ENCODE measurements around the genes PGPEP1 and TMEM59L.

DNA sequence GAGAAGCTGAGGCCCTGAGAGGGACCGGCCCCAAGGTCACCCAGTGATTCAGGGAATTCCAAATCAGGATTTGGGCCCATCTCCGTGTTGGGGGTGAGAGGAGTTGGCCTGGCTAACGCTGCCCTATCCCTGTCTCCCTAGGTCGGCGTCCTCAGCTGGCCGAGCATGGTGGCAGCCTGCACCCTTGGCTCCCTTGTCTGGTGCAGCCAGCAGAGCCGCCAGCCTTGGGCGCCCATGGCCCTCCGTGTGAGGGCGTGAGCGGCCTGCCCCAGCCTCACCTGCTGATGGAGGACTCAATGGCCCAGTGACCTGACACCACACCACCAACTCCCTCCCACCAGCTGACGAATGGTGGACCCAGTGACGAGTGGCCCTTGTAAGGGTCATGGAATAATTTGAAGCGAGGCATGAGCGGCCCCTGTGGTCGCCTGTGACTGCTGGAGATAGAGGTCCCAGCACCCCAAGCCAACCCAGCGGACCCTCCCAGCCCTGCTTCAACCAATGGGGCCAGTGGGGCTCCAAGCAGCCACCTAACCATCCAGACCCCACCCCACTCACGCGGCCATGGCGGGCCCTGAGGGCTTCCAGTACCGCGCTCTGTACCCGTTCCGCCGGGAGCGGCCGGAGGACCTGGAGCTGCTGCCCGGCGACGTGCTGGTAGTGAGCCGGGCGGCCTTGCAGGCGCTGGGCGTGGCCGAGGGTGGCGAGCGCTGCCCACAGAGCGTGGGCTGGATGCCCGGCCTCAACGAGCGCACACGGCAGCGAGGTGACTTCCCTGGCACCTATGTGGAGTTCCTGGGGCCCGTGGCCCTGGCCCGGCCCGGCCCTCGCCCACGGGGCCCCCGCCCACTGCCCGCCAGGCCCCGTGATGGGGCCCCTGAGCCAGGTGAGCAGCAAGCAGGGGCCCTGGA, 2.6 kb downstream of the PIK3R2 start:
- RRBS, result 89% methylated on average over 15 of the region's 51 CpGs

GRCh38 chr19:18179178-18179712, 5.6 kb downstream of the IFI30 start:
- RRBS, result 81% methylated on average over 1 of the region's 17 CpGs

GRCh38 chr19:18319437-18320423, 3.1 kb downstream of the LSM4 start:
- RRBS, result no CpG with 5 or more reads among the region's 9 CpGs

DNA sequence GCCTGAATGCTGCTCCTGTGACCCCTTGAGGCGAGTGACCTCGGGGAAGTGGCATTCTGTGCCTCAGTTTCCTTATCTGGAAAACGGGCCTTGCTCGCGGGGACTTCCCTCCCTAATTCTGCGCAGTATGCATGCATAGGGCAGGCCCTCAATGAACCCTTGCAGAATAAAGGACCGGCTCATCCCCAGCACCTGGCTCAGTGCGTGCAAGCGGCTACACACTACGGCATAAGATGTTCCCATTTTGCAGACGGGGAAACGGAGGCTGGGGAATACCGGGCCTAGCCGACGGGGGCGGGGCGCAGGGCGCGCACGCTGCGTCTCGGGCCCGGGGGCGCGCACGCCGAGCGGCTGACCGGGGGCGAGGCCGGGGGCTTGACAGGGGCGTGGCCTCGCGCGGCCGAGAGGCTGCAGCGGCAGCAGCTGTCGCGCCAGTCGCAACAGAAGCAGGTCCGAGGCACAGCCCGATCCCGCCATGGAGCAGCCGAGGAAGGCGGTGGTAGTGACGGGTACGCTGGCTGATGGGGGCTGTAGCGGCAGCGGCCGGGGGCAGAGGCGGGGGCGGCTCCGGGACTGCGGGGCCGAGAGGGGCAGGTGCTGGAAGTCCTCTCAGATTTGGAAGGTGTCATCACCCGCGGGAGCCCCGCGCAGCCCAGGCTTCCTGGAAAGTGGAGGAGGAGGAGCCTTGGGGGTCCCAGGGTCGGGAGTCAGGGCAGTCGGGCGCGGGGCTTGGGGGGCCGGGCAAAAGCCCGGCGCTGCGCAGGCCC, at the start of gene PGPEP1:
Gene PGPEP1 (plus strand): TSS at position 392 of the 767 bp plus-strand sequence.
- RRBS, result under 1% methylated on average over 13 of the region's 67 CpGs

GRCh38 chr19:18390026-18391060, 4.4 kb downstream of the GDF15 start:
- RRBS, result no CpG with 5 or more reads among the region's 6 CpGs

DNA sequence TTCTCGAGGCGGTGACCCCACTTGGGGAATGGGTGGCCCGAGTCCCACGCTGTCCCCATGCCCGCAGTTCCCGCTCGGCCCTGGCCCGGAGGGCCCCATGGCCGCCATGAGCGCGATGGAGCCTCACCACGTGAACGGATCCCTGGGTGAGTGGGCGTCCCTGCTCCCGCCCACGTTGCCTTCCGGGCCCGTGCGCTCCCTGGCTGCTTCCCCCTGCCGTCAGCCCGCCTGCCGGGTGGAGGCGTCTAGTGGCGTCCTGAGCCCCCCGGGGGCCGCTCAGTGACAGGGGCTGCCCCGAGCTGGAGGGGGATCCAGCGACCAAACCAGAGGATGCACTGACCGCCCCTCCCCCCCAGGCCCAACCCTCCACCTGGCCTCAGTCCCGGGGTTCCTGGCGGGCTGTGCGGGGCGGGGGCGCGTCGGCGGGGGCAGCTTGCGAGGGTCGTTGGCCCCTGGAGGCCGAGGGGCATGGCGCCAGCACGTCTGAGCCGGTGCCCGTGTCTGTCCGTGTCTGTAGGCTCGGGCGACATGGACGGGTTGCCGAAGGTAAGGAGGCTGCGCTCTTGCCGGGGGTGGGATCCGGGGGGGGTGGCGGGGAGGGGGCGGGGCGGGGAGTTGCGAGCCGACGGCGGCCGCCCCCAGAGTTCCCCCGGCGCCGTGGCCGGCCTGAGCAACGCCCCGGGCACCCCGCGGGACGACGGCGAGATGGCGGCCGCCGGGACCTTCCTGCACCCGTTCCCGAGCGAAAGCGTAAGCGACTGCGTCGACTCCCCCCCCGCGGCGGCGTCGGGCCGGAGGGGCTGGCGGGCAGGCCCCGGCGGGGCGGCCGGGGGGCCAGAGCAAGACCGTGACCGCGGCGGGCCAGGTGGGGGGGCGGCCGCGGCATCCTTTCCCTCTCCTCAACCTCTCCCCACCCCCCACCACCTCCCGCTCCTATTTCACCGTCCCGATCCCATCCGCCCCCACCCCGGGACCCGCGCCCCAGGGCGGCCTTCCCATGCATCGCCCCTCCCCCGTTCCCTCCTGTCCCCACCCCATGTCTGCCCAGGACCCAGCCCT, 4.5 kb downstream of the ISYNA1 start:
- RRBS, result 7% methylated on average over 28 of the region's 109 CpGs

- RRBS, result no CpG with 5 or more reads among the region's 7 CpGs
Measured at GRCh38 chr19:18458456-18458924, 20.6 kb upstream of the ISYNA1 start.

- RRBS, result 83% methylated on average over 6 of the region's 17 CpGs
Measured at GRCh38 chr19:18469188-18469628, 31.3 kb upstream of the ISYNA1 start.

- RRBS, result no CpG with 5 or more reads among the region's 6 CpGs
Measured at GRCh38 chr19:18472639-18473148, 34.8 kb upstream of the ISYNA1 start.

DNA sequence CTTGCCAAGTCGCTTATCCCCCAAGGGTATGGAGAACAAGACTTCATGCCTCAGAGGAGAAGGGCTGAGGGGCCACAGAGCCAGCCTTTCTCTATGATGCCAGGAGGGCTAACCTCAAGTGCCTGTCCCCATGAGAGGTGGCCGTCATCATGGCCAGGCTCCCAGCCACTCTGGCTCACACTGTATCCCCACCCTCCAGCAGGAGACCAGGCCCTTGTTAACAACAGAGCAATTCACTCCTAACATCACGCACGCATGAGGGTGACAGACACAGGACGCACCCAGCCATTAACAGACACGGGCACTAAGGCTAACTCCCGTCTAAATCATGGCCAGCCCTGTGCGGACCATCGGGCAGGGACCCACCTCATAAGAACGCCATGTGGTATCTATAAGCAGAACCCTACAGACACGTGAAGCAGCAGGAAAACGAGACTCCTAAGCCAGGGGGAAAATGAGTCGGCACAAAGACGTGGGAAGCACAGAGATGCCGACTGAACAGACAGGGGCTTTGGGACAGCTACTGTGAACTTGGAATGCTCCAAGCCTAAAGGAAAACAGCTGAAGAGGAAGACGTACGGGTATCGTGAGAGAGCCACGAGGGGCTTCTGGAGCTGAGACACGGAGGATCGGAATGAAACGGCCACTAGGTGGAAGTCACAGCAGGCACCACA, 38.8 kb upstream of the ISYNA1 start:
- RRBS, result no CpG with 5 or more reads among the region's 22 CpGs

DNA sequence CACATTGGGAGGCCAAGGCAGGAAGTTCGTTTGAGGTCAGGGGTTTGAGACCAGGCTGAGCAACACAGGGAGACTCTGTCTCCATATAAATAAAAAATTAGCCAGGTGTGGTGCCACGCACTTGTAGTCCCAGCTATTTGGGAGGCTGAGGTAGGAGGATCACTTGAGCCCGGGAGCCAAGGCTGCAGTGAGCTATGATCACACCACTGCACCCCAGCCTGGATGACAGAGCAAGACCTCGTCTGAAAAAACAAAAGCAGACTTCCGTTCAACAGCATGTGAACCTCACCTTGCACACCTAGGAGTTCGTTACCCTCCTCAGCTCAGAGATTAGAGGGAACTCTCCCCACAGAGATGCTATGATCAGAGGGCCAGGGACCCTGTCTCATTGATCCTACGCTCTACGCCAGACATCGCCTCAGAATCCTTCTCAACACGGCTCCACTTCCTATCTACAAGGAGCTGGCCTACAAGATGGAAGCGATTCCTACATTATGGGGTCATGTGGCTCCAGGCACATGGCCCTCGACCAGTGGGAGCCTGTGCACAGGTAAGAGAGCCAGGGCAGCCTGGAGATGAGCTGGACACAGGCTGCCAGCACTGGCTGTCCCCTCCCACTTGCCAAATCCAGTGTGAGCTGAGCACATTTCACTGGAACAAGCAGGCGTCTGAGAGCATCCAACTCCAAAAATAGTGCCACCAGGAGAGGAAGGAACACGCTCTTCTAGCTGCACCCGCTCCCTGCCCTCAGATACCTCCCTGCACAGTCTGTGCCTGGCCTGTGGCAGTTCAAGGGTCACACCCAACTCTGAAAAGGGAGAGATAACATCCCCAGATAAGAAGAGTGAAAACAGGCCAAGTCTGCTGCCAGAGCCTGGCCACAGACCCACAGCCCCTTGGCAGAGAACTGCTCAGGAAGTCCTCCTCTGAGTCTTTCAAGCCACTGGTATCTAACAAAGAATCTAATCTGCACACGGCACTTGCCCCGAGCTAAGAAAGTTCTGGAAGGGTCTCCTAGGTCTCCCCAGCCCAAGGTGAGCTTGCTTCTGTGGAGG, 15.1 kb downstream of the ELL start:
- RRBS, result no CpG with 5 or more reads among the region's 17 CpGs

DNA sequence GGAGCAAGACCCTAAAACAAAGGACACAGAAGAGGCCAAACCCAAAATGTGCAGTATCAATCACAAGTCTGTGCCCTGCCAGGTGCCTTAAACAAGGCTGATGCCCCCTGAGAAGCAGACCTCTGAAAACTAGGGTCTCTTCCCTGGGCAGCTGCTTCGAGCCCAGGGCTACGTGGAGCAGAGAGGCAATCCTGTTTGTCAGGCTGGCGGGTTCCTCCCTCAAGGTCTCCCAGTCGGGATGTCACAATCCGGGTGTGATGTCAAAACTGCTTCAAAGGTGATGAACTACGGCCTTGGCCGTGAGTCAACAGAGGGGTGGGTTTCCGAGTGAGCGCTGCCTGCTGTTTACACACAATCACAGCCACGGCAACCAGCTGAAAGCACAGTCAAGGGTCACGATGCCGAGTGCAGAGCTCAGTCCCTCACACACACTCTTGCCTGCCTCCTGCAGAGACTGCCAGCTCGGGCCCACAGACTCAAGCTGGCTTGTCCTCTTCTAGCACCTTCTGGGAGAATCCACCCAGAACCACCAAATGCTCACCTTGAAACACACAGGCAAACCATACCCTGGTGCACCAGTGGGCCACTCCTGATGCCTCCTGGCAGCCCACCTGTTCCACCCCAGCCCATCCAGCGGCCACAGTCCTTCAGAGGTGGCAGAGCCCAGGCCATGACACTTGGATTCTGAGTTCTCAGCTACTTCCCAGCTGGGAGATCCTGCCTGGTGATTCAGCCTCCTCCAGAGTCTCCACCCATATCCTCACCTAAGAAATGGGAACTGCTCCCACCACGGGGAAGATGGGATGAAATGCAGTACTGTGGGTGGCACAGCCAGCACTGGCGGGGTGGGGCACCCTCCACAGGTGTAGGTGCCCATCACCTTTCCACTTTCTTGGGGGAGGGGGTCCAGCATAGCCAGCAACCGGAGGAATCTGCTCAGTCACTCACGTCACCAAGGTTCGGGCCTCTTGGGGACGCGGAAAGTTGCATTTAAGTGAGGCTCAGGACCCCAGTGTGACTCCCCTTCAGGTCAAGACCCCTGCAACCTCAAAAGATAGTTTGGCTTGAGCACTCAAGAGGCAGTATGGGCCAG, 6.8 kb downstream of the ELL start:
- RRBS, result no CpG with 5 or more reads among the region's 21 CpGs

GRCh38 chr19:18521156-18521712, 636 bp downstream of the ELL start:
- RRBS, result 1% methylated on average over 16 of the region's 35 CpGs

DNA sequence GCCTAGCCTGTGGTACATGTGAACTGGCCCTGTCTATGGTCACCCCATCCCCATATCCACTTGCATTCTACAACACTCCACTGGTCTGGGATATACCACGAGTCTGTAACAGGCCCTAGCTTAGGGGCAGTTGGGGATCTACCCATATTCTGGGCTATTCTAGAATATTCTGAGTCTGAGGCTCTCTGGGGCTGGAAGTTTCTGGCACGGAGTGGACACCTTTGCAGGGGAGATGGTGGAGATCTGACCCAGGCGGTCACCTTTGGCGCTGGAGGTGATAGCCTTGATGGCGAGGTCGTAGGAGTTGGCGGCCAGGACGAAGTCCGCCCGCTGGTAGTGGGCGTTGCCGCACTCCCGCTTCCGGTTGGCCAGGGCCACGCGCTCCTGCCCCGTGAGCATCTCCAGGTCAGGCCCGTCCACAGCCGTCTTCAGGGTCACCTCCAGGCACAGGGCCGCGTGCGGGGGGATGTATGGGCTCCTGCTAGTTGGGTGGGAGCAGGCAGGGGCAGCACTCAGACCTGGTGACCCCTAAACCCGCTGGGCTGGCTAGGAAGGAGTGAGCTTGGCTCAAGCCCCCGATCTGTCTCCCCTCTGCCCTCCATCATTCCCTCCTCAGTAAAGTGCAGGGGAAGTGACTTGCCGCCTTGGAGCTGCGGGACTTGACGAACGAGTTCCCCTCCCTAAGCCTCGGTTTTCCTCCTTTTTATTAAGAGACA, 5.3 kb downstream of the FKBP8 start:
- RRBS, result no CpG with 5 or more reads among the region's 29 CpGs

DNA sequence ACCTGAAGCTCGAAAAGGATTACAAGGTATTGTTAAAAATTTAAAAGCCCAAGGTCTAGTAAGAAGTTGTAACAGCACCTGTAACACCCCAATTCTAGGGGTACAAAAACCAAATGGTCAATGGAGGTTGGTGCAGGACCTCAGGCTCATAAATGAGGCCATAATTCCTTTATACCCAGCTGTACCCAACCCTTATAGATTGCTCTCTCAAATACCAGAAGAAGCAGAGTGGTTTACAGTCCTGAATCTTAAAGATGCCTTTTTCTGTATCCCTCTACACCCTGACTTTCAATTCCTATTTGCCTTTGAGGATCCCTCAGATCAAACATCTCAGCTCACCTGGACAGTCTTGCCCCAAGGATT, 7.5 kb upstream of the REX1BD start:
- RRBS, result no CpG with 5 or more reads among the region's 1 CpG

- RRBS, result 1% methylated on average over 7 of the region's 83 CpGs
Measured at GRCh38 chr19:18612463-18613340, at the start of gene TMEM59L. Gene TMEM59L, plus strand, starts transcription at chr19:18612870.

DNA sequence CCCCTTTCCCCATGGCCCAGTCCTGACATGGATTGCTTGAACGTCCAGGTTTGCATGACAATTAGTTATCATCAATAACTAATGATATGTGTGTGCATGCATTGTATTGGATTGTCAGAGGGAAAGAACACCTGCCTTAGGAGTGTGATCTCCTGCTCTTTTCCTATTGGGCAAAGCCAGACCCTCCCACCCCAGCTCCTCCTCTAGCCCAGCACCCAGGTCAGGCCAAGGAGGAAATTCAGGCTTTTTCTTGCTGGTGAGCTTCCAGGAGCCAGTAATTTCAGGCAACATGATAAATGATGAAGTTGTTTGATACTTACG, 1.0 kb downstream of the KLHL26 start:
- RRBS, result no CpG with 5 or more reads among the region's 2 CpGs

DNA sequence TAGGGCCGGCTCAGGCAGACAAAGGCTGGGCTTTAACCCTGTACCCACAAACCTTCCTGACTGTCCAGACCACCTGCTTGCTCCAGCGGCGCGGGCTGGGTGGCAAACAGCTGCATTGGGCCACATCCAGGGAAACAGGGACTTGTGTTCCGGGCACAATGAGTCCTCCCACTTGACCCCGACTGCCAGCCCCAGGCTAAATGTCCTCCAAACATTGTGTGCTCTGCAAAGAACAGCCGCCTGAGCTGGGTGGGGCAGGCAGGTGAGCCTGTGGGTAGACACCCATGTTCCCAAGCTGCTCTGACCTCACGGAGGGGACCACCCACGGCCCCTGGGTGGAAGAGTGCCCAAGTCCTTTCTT, 21.8 kb downstream of the COMP start:
- RRBS, result no CpG with 5 or more reads among the region's 9 CpGs

GRCh38 chr19:18833625-18833750, 1.7 kb downstream of the UPF1 start:
- RRBS, result no CpG with 5 or more reads among the region's 3 CpGs

GRCh38 chr19:18850396-18850986, 18.7 kb downstream of the UPF1 start:
- RRBS, result no CpG with 5 or more reads among the region's 23 CpGs